Bronchial lymph node (tissue), 1 donor: ENCODE measurements around a stretch of chr15.

GRCh38 chr15:92910346-92911169, 10.4 kb downstream of the CHD2 start:
- PRO-cap = no peak

- PRO-cap = no peak
Measured at GRCh38 chr15:92920536-92921217, 20.6 kb downstream of the CHD2 start.

GRCh38 chr15:92978075-92978546, 78.0 kb downstream of the CHD2 start:
- PRO-cap = no peak

- PRO-cap = no peak
Measured at GRCh38 chr15:93002084-93002545, 86.9 kb downstream of the RGMA start.

DNA sequence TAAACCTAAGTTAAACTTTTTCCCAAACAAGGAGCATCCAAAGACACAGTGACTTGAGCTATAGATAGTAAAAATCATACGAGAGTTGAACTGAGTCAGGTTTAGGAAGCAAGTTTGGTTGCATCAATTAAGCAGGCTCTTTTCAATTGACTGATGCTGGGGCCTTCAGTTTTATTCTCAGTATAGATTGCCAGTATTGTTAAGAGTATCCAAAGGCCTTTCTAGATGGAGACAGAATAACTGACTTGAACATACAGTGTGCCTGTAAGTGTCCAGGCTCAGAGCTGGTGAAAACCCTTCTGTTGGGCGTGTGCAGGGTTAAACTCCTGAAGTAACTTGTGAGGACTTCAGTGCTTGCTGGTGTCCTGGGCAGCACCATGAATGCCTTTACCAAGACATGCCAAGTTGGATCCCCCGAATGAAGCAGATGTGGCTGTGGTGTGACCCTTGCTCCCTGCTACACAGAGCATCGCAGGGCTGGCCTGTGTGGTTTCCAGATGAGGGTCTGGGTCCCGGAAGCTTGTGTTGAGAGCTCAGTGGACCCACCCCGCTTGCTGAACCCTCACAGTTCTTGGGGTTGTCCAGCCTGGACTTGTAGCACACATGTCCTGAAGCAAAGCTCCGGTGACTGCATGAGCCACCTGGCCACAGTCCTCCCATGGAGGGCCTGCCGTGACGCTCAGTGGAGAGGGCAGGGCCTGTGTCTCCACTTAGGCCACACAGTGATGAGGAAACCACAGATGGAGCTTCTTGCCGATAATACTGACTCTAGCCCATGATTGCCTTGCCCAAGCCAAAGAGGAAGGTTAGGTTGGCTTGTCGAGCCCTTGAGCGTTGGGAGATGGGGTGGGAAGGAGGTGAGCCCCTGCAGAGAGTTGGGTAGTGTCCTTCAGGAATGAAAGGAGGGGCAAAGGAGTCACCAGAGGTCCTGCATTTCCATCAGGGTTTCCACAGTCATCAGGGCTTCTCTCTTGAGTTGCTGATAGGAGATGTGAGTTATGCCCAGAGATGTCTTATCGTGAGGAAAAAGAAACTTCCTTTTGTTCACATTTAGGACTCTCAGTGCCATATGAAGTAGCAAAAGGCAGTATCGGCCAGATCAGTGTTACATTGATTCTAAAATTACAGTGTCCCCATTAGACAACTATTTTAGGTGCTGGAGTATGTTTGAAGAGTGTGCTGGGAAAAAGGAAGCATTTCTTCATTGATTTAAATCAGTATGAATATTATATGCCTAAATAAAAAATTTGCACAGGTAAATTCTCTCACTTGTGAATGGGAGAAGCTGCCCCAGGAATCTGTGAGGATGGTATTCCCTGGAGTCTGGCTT, 62.6 kb downstream of the RGMA start:
- PRO-cap = no peak

- PRO-cap = no peak
Measured at GRCh38 chr15:93035901-93036396, 53.1 kb downstream of the RGMA start.

GRCh38 chr15:93051925-93052514, 37.0 kb downstream of the RGMA start:
- PRO-cap = no peak

DNA sequence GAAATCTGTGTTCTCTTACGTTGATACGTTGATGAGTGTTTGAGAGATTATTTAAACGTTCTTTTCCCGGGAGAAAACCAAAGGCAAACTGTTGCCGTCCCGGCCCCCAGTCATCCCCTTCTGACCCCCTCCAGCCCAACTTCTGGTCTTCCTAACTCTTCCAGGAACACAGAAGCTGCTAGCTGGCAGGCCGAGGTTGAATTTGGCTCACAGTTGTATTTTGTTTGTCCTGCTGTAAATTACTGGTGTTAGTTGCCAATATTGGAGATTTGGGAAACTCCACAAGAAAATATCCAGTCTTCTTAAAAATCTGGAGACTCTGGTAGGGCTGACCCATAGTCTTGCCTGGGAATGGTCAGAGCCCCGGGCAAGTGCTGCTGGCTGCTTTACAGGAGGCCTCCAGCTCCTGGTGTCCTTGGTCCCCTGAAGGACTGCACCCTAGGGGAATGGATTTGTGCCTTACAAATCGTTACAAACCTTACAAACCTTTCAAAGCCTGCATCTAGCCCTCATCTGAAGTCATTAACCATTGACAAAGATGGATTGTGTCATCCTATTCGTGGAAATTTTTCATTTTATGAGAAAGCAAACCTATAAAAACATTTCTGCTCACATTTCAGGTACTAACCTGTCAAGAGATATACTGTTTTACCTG, 112.0 kb upstream of the MCTP2 start:
- PRO-cap = no peak

- PRO-cap = no peak
Measured at GRCh38 chr15:94672405-94672748, 441.0 kb downstream of the MCTP2 start.

GRCh38 chr15:95174271-95174866, 943.0 kb downstream of the MCTP2 start:
- PRO-cap = no peak

GRCh38 chr15:95195902-95196158, 964.5 kb downstream of the MCTP2 start:
- PRO-cap = no peak

GRCh38 chr15:95365509-95366597, 964.6 kb upstream of the NR2F2 start:
- PRO-cap = no peak

DNA sequence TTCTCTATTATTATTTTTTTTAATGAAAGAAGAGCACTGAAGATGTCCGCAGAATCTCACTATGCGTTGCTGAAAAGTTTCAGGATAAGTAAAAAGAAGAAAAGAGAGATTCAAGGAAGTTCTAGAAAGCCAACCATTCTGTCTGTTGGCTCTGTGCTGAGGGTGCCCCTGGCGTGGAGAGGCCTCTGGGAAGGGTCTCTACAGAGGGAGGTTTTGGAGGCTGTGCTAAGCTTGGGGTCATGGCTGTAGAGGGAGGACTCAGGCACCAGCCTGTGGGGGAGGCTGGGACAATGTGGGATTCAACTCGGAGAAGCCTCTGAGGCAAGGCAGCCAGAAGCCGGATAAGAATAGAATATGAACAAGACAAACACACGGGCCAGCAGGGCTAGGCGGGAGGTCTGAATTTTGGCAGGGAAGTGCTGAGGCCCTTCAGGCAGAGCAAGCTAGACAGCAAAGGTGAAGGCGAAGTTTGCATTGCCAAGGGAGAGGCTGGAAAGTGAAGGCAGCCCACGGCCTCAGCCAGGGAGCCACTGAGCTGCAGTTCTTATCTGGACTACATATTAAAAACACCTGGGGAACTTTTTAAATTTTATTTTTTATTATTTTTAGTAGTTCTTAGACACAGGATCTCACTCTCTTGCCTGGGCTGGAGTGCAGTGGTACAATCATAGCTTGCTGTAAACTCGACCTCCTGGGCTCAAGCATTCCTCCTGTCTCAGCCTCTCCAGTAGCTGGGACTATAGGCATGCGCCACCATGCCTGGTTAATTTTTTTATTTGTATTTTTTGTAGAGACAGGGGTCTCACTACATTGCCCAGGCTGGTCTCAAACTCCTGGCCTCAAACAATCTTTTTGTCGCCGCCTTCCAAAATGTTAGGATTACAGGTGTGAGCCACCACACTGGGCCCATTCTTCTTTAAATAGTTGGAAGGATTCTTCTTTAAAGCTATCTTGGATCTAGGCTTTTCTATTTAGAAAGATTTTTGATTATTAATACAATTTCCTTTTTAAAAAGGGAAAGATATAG, 611.9 kb upstream of the NR2F2 start:
- PRO-cap = no peak

DNA sequence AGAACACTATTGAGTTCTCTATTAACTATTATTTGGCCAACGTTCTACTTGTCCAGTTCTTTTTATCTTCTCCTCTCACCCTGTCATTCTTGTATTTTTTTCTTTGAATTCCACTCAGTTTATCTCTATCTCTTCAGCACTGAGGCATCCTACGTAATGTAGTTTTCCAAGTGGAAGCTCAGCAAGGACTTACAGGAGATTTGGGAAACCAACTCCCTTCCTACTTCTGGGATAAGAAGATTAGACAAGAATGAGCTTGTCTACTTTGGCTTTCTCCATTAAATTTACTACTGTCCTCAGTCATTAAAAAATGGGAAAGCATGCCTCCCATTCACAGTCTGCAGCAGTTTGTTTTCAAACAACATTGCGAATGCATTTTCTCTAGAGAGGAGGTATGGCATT, 21.3 kb upstream of the NR2F2 start:
- PRO-cap = no peak

DNA sequence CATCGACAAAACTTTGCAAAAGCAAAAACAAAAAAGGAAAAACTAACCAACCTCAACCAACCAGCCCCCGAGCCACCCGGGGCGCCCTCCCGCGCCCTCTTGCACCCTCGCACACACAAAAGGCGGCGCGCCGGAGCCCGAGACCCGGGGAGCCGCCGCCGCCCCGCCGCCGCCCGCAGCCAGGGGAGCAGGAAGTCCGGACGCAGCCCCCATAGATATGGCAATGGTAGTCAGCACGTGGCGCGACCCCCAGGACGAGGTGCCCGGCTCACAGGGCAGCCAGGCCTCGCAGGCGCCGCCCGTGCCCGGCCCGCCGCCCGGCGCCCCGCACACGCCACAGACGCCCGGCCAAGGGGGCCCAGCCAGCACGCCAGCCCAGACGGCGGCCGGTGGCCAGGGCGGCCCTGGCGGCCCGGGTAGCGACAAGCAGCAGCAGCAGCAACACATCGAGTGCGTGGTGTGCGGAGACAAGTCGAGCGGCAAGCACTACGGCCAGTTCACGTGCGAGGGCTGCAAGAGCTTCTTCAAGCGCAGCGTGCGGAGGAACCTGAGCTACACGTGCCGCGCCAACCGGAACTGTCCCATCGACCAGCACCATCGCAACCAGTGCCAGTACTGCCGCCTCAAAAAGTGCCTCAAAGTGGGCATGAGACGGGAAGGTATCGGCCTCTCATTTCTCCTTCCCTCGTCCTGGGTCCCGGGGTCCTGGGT, 1.5 kb downstream of the NR2F2 start:
- PRO-cap = no peak

DNA sequence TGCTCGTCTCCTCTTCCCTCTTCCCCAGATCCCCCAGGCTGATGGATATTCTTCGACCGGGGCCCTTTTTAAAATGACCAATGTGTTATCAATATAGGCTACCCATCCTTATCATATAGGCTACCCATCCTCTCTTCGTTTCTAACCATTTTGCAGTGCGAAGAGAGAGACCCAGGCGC, 22.9 kb downstream of the NR2F2 start:
- PRO-cap = no peak

DNA sequence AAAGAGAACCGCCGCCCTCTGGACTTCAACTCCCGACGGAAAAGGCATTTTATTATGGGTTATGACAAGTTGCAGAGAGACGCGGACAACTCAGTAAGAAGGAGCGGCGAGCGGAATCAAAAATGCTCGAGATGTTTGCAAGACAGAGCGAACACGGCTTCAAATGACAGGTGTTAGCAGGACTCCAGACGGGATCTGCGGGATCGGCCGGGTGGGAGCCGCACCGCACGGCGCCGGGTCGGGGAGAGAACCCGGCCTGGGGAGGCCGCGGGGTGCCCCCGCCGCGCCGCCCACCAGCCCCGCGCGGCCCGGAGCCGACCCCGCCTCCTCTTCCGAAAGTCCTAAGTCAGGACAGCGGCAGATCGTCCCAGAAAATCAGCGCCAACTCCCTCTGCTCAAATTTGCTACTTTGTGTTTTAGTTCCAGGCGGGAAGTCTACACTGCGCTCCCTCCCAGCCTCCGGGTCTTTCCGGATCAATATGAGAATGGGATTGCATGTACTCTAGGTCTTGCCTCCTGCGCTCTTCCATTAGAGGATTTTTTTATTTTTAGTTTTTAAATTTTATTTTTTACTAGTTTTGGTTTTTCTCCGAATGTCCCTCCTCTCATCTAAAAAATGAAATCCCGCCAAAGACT, 79.2 kb downstream of the NR2F2 start:
- PRO-cap = no peak

- PRO-cap = unidirectional peak, minus-strand start at chr15:96897176
Measured at GRCh38 chr15:96896952-96897410, 566.5 kb downstream of the NR2F2 start.

GRCh38 chr15:96947743-96948427, 617.4 kb downstream of the NR2F2 start:
- PRO-cap = no peak

- PRO-cap = no peak
Measured at GRCh38 chr15:97890400-97890637, 70.2 kb upstream of the ARRDC4 start.